Mesenchymal stem cell of Wharton's jelly (primary cell): Measurements from ENCODE around the genes PSMB6 and CHRNE.

DNA sequence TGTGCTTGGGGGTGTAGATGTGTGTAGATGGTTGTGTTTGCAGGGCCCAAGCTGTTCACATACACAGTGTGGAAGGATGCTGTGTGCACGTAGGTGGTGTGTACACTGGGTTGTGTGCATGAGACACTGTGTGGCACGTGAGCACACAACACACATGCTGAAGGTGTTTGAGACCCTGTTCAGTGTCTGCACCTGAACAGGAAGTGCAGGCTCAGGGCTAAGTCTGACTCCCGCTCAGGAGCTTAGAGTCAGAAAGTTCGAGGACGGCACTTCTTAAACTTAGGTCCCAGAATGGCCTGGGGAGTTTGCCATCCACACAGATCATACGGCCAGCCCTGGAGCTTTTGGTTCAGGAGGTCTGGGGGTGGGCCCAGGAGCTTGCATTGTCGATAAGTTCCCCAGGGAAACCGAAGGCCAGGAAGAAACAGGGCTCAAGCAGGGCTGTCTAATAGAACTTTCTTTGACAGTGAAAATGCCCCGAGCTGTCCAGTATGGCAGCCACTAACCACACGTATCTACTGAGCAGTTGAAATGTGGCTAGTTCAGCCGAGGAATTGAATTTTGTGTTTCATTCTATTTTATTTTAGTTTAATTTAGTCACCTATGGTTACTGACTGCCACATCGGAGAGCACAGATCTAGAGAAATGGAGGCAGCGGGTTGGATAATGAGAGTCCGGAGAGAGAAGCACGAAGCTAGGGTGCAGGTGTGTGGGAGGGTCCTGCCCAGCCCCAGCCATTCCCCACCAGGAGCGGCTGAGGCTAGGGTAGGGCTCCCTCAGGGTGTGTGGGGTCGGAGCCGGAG lies 4.2 kb upstream of the CAMKK1 start:
- CAGE, long polyA plus RNA, result no peak

DNA sequence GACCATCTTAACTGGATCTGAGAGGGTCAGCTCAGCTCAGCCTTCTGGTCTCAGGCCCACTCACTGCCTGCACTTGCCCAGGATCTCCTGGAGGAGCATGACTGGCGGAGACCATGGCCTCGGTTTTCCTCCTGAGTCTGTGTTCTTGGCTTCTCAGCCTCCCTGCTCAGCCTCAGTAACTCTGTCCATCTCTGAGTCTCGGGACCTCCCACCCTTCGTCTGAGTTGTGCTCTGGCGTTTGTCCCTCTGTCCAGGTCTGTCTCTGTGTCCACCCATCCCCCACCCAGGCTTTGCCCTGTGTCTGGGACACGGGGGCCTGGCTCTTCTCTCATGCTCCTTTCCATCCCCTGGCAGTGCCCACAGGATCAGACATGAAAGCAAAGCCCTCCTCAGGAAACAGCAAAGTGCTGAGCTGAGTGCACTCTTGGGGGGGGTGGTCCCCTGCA lies 2.8 kb downstream of the P2RX1 start:
- CAGE, long polyA plus RNA, result no peak

GRCh38 chr17:3928235-3928853 lies 12.1 kb upstream of the P2RX1 start:
- CAGE, long polyA plus RNA, result no peak

GRCh38 chr17:3928966-3929692 lies 12.9 kb upstream of the P2RX1 start:
- CAGE, long polyA plus RNA, result no peak

DNA sequence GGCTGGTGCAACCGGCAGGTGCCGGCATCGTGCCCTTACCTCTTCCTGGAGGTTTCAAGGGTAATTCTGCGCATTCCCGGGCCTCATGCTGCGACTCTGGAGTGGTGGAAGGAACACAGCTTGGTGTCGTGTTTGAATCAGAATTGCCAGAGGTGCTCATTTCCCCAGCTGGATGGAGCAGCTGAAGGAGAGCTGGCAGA lies 16.2 kb upstream of the ATP2A3 start:
- CAGE, long polyA plus RNA, result no peak

GRCh38 chr17:3980767-3981082 lies 16.5 kb upstream of the ATP2A3 start:
- CAGE, long polyA plus RNA, result no peak

DNA sequence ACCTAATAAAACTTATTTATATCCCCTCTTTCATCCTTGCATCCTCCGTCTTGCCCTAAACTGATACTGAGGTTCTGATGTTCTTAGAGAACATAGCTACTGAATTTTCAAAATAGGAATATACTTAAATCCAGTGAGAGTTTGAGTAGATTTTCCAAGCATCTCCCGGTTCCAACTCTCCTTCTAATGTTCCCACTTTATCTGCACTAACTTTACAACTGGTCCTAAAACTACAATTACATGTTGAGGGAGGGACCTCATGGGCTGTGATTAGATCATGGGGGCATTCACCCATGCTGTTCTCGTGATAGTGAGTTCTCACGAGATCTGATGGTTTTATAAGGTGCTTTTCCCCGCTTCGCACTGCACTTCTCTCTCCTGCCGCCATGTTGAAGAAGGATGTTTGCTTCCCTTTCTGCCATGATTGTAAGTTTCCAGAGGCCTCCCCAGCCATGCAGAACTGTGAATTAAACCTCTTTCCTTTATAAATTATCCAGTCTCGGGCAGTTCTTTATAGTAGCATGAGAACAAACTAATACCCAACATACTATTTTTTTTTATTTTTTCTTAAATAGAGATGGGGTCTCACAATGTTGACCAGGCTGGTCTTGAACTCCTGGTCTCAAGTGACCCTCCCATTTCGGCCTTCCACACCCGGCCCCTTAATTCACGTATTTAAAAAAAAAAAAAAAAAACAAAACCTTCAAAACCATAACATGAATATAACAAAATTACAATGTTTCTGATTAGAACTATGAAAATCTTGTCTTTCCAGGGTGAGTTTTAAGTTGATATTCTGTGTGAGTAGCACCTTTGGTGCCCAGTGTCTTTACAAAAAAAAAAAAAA lies 26.0 kb downstream of the UBE2G1 start:
- CAGE, long polyA plus RNA, result no peak

DNA sequence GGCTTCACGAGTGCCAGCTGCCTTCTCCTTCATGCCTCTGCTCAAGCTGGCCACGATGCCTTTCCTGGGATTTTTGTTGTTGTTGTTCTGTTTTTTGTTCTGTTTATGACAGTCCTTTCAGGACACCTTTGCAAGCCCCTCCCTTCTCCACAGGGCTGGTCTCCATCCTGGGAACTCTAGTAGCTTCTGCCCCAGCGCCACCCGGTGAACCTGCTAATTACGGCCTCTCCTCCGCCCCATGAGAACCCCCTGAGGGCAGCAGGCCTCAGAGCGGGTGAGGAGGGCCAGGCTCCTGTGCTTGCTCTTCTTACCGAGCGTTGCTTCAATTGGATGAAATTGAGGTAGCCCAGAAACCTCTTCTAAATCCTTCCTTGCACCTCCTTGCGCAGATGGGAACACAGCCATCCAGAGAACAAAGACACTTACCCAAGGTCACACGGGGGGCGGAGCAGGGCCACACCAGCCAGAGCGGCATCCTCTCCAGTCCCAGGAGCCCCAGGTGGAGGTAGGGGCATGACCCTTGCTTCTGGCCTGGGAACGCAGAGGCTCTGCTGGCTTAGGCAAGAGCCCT lies 4.1 kb downstream of the SPNS2 start:
- CAGE, long polyA plus RNA, result no peak

- CAGE, long polyA plus RNA, result no peak
These were observed 6.5 kb downstream of the SPNS2 start for GRCh38 chr17:4504808-4505867.

GRCh38 chr17:4544596-4545906 lies 10.1 kb downstream of the MYBBP1A start:
- CAGE, long polyA plus RNA, result no peak

DNA sequence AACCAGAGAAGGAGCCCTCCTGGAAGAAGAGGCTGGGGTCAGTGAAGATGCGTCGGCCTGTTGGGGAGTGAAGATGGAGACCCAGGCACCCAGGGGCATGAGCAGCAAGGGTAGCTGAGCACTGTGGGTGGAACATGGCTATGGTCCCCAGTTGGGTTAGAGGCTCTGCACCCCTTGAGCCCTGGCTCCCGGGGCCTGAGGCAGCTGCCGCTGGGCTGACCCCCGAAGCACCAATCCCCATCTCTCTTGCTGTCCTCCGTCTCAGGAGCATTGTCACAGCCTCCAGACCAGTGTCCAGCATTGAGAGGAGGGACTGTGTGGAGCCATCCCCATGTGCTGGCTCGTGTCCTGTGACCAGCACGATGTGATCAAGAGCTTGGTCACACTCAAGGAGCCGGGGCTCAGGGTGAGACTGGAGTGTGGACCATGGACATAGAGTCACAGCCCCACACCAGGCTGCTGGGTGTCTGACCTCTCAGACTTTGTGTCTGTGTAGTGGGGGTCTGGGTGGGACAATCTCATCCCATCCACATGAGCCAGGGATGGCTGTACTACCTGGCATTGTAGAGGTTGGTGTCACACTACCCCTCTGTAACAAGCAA lies 2.9 kb downstream of the SMTNL2 start:
- CAGE, long polyA plus RNA, result no peak

- CAGE, long polyA plus RNA, result no peak
These were observed 2.1 kb downstream of the ALOX15 start for GRCh38 chr17:4639370-4639751.

DNA sequence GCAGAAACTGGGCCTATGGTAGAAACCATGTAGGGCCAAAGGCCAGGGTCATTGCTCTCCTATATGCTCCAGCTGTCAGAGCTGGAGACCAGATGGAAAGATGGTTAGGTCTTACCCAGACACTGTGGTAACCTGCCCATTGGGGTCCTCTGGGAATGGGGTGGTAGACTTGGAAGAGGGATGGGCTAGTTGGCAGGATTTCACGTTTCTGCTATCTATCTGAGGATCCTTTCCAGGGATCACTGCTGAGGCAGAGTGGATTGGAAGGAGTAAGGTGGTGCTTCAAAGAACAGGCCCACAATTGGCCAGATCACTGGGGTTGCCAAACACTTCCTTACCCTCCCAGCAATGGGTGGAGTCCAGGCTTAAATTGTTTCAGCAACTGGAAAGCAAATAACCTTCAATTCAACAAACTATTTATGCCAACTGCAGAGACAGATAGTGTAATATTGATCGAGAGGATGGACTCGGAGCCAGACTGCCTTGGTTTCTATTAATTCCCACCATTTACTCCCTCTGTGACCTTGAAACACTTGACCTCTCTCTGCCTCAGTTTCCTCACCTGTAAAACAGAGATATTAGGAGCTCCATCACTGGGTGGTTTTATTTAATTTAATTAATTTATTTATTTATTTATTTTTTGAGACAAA lies 2.1 kb downstream of the ARRB2 start:
- CAGE, long polyA plus RNA, result no peak

- CAGE, long polyA plus RNA, result no peak
These were observed 3.3 kb upstream of the MED11 start for GRCh38 chr17:4727989-4728239.

DNA sequence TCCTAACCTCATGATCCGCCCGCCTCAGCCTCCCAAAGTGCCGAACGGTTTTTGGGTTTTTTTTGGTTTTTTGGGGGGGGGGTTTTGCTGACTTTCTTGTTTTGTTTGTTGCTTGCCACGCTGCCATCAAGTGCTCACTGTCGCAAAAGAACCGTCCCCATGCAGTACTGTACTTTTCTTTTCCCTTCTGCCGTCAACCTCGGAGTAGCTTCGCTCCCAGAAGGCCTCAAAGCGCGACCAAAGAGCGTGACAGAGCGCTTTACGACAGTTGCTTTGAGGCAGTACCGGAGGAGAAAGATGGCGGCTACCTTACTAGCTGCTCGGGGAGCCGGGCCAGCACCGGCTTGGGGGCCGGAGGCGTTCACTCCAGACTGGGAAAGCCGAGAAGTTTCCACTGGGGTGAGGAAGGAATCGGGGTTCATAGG lies at the start of gene PSMB6:
Gene PSMB6 (plus strand): TSS at position 267 of the 425 bp plus-strand sequence.
- CAGE, long polyA plus RNA, result start-site peak on the plus strand centred at position 311 of the sequence, 90 bp wide, 3,356 and 2,635 reads in 2 replicates

GRCh38 chr17:4796556-4796913 lies 571 bp downstream of the PSMB6 start:
- CAGE, long polyA plus RNA, result no peak

DNA sequence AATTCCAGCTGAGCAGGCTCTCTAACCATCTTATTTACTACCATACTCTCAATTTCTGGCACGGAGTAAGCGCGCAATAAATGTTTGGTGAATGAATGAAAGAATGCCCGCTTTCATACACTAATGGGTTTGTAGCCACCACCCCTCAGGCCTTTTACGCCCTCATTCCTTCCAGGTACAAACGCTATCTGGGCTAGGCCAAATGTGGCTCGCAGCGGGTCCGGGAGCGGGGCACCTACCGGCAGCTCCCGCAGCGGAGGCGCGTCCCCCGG lies 506 bp upstream of the PLD2 start:
- CAGE, long polyA plus RNA, result no peak

DNA sequence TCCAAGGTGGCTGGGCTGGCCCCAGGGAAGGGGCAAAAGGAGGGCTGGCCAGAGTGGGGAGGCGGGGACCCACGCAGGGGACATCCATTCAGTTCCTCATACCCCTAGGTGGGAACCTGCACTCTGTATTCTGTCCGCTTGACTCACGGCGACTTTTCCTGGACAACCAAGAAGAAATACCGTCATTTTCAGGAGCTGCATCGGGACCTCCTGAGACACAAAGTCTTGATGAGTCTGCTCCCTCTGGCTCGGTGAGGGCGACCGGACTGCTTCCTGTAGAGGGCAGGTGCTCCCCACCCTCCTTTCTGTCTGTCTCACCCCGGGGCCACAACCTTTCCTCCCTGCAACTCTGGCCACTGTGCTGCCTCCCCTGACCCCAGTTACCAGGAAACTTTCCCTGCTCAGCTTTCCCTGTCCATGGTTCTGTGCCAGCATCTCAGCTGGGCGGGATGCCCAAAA lies 1.2 kb downstream of the PLD2 start:
- CAGE, long polyA plus RNA, result no peak

DNA sequence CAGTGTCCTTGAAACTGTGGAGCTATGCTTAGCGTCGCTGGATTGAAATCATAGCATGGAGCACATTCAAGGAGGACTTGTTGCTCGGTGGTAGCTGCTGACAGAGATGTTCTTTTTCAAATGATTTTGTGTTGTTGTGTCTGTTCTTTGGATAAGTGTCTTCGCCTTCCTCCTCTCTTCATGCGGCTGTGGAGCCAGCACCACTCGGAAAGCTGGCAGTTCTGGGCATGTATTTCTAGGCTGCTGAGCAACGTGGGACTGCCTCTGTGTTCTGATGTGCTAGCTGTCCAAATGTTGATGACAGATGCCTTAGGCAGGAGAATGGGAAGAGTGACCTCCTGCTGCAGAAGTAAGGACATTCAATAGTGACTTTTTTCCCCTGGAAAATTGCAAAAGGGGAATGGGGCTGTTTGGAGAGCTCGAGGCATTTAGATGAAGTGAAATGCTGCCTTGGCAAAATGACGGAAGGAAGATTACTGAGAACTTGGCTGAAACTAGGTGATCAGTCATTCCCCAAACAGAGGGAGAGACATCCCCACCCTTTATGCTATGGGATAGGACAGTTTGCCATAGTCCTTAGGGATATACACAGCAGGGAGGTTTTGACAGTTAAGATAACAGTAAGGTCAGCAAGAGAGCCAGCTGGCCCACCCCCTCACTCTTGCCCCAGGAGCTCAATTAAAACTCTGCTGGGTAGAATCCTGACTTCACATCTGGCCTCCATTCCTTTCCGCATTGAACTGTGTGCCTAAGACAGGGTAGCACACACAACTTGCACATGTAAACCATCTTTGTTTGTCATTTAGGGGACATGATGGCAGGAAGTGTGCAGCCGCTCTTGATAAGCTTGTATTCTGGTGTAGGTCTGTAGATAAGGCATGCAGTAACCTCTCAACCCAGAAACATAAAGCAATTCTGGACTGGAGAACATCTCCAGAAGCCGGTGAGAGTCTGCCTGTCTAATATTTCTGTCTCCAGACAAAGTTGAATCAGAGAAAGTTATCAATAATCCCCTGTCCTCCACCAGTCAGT lies 4.9 kb downstream of the MINK1 start:
- CAGE, long polyA plus RNA, result no peak

- CAGE, long polyA plus RNA, result no peak
These were observed at the start of gene CHRNE for GRCh38 chr17:4902804-4904041. TSS of gene CHRNE (minus strand) at chr17:4903098.